Renal cortical epithelial cell (primary cell): ENCODE measurements around a stretch of chr16.

- RRBS = 21% methylated on average over 1 of the region's 23 CpGs
Observed at GRCh38 chr16:78505968-78506728, 406.7 kb downstream of the WWOX start.

GRCh38 chr16:78551112-78552158 is 452.0 kb downstream of the WWOX start:
- RRBS = no CpG with 5 or more reads among the region's 14 CpGs

GRCh38 chr16:78770321-78770971 is 671.0 kb downstream of the WWOX start:
- RRBS = no CpG with 5 or more reads among the region's 20 CpGs

DNA sequence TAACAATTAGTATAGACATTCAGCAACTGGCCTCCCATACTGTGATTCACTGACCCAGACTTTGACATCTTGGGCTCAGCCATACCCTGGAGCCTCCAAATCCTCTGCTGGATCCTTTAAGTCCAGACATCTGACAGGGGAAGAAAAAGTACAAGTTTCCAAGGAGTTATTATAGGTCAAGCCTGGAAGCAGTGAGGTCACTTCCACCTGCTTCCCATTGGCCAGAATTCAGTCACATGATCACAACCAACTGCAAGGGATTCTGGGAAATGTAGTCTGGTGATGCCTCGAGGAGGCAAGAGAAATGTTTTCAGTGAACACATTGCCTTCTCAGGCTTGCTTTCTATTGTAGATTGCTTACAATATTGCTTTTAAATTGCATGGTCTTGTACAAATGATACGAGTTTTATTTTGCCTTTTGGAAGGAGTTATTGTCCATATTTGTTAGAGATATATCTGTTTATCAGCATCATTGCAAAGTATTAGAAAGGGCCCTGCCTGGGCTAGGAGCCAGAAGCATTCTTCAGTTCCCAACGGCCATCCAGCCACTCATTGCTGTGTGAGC is 696.8 kb downstream of the WWOX start:
- RRBS = no CpG with 5 or more reads among the region's 3 CpGs

DNA sequence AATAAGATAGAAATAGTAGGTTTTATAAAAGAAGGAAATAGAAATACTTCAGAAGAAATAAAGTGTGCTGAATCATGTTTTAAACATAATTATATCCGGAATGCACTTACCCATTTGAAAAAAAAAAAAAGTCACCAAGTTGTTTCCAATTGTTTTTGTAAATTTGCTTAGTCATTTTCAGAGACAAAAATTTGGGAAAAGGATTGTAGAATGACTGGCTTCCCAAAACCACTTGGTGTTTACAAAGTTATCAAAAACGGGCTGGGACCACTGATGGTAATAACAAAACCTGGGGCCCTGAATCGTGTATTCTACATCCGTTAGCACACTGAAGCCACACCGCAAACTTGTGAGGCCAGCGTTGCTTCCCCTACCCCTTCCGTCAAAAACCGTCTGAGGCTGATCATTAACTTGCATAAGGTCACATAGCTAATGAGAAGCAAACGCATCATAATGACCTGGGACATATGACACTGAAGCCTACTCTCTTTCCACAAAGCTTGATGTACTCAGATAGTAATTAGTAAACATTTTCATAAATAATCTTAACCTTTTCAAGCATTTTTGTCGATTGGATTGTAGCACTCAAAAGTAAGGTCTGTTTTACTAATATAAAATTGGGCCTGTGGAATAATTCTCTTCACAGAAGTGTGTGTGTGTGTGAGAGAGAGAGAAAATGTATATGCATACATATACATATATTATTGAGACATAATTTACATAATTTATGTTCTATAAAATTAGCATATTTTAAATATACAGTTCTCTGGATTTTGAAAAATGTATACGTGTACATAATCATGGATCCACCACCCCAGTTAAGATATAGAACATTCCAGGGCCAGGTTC is 704.2 kb downstream of the MAF start:
- RRBS = no CpG with 5 or more reads among the region's 11 CpGs

- RRBS = no CpG with 5 or more reads among the region's 13 CpGs
Observed at GRCh38 chr16:78984858-78985408, 615.6 kb downstream of the MAF start.

DNA sequence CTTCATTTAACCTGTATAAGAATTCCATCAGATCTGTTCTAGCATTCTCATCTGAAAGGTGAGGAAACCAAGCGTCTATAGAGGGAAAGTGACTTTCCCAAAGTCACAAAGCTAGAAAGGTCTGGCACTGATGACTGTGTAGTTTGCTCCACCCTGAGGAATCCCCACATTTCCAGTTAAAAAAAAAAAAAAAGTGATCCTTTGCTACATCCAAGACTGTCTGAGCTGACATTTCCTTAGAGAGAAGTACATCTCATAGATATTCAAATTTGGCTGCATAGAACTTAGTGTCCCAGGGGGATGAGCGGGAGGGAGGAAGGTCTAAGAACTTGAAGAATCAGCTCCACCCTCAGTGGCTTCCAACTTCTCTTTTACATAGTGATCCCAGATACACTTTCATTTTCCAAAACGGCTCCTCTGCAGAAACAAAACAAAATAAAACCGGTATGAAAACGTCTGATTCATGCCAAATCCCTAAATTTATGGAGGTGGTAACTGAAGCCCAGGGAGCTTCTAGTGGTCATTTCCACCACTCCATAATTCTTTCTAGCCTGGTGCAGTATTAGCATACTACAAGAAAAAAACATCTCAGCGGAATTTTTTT is 29.5 kb downstream of the MAF start:
- RRBS = no CpG with 5 or more reads among the region's 6 CpGs

DNA sequence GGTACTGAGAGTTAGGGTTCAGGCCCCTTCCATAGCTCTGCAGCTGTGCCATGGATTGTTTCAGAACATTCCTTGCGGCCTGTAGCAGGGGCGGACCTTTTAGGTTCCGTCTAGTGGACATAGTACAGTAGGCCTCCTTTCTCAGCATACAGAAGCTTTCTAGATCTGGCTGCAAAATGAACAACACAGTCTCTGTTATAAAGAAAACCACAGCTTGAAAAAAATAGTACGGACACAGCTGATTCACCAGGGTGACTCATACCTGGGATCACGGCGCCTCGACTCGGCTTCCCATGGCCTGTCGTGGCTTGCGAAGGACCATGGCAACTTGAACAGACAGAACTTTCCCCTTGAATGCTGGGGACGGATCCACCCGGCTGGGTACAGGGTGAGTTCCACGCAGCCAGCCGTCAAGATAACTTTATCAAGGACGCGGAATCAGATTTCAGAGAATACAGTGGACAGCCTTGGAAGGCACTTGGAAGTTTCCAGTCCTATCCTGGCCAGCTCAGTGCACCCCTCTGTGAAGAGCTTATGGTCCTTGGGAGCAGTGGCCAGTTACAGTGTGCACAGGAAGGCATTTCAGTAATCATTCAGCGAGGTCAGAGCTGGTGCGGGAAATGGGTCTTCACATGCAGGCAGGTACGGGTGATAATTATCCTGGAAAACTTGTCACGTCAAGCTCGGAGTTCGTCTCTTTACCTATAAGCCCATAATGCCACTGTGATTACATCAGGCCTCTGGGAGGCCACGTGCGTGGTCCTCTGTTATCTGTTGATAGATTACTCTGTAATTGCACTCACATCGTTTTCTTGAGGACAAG is 57.9 kb upstream of the MAF start:
- RRBS = no CpG with 5 or more reads among the region's 25 CpGs

DNA sequence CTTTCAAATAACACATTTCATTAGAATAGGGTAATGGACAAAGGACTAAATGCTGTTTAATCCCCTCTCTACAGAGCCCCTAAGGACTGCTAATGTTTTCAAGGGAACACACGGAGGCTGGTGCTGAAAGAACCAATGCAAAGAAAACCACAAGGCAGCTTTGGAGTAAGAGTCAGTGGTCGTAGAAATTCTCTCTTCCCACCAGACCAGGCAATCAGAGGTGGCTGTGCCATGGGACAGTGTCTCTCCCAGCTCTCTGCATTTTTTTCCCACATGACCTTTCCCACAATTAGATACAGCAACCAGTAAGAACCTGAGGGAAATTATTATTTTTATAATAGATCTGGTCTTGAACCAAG is 445.8 kb upstream of the MAF start:
- RRBS = no CpG with 5 or more reads among the region's 2 CpGs

DNA sequence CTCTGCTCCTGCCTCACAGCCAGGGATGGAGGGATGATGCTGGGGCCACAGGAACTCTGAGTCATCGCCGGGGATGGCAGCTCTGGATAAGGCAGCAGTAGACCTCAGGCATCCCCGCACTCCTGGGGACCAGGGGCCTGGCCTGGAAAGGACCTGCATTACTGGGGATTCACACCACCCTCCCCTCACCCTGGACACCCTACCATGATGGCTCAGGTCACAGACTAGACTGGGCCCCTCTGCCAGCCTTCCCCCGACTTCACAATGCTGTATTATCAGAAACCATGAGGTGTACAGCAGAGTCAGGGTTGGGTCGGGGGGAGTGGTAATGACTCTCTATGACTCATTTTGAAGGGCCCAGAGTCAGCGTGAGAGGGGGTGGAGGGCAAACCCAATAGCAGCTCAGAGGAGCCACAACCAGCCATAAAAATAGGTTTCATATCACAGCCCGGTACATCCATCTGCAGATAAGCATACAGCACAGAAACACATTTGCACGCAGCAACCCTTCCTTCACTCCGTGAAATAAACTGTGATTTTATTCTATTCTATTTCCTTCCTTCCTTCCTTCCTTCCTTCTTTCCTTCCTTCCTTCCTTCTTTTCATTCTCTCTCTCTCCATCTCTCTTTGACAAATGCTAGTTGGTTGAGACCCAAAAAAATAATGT is 28.8 kb downstream of the DYNLRB2 start:
- RRBS = no CpG with 5 or more reads among the region's 9 CpGs

GRCh38 chr16:80900158-80901120 is 96.0 kb upstream of the CDYL2 start:
- RRBS = no CpG with 5 or more reads among the region's 19 CpGs

GRCh38 chr16:80931573-80932751 is 74.7 kb downstream of the CMC2 start:
- RRBS = 1% methylated on average over 35 of the region's 71 CpGs

DNA sequence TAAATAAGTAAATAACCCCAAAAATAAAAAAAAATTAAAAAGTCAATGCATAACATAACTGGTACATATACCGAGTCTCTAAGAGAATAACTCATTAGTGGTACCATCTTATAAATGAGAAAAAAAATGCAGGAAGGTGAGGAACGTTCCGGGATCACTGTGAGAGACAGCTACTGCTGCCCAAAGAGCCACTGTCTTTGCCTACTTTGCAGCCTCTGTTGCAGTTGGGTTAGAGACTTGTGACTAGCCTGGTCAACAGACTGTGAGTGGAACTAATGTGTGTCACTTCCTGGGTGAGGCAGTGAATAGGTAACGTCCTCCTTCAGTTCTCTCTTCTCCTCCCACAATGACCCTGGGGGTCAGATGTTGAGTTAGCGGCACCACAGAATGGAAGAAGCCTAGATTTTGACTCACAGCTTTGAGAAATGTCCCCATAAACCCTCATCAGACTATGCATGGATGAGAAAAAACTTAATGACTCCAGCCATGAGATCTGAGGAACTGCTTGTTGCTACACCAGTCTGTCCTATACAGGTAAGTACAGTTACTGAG is 5.3 kb downstream of the C16orf46 start:
- RRBS = no CpG with 5 or more reads among the region's 5 CpGs

DNA sequence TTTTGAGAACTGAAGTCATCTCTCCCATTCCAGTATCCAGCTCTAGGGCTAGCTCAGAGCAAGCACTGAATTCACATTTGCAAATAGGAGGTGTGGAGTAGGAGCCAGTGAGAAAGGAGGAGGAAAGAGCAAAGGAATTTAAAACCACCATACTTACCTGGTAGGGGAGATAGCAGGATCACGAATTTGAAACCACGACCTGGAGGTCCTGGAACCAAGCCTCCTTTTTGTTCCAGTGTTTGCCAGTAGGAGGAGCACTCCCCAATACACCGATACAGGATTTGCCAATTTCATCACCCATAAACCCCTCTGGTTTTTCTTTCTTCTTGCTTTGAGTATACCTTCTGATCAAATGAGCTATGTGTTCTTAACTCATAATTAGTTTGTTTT is 22.5 kb downstream of the BCO1 start:
- RRBS = no CpG with 5 or more reads among the region's 3 CpGs

- RRBS = no CpG with 5 or more reads among the region's 12 CpGs
Observed at GRCh38 chr16:81437702-81438230, 6.8 kb upstream of the CMIP start.

GRCh38 chr16:81455720-81456562 is 11.3 kb downstream of the CMIP start:
- RRBS = no CpG with 5 or more reads among the region's 17 CpGs

DNA sequence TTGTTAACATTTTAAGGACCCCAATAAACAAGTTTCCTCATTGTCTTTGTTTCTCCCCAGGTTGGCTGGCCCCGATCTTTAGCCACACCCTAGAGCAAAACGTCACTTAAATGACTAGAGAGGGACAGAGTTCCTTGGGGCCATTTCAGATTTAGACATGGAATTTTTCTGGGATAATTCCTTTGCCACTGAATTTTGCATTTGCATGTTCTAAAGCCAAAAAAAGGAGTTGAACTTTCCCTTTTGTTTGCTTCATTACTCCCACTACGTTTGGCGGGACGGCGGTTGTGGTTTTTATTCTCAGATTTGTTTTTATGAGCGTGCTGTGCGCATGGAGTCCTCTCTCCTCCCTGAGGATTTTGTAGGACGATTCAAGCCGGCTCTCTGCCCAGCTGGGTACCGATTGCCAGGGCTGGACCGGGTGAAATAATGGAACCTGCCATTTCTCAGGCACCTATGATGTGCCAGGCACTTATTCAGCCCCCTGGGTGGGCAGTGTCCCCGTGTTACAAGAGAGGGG is 18.6 kb downstream of the CMIP start:
- RRBS = no CpG with 5 or more reads among the region's 13 CpGs

DNA sequence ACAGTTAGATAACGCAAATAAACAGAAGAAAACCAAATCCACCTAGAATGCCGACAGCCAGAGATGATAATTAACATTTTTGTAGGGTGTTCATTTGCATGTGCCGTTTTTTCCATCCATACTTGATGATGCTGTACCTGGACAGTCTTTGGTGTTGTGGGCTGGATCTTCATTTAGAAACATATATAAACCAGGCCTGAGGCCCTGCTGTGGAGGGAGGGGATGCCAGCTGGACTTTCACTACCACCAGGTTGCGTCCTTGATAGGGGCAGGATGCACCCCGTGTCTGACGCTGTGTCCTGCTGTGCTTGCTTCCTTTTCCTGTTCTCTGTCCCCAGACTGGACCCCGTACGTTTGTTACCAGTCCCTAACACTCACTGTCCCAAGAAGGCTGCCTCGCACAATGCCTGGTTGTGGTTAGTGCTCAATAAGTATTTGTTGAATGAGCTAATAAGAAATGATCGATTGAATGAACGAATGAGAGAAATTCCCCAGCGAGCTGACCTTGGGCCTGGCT is 20.6 kb downstream of the CMIP start:
- RRBS = no CpG with 5 or more reads among the region's 12 CpGs

DNA sequence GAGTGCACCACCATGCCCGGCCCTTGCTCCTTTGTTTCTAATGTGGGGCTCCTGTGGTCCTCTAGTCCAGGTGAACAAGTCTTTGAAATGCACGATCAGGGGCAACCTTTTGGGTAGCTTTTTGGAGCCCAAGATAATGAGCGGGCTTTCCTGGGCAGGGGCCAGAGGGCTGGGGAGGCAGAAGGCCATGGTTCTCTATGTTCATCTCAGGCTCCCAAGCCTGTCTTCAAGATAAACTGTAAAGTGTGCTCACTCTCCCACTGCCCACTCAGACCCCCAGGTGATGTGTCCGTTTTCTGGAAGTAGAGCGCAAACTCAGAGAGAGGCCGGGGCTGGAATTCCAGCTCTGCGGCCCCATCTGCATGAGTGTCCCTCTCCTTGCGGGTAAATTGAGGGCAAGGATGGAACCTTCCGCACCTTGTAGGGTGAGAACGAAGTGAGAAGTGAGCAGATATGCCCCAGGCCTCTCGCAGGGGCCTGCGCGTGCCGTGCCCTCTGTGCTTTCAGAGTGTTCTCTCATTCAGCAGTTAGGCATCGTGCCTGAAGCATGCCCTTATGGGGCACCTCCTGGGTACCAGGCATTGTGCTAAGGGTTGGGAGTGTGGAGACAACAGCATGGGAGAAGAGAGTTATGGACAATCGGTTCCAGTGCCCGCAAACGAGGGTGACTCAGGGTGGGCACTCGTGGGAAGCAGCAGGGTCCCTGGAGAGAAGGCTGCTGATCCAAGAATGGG is 23.6 kb downstream of the CMIP start:
- RRBS = no CpG with 5 or more reads among the region's 19 CpGs

DNA sequence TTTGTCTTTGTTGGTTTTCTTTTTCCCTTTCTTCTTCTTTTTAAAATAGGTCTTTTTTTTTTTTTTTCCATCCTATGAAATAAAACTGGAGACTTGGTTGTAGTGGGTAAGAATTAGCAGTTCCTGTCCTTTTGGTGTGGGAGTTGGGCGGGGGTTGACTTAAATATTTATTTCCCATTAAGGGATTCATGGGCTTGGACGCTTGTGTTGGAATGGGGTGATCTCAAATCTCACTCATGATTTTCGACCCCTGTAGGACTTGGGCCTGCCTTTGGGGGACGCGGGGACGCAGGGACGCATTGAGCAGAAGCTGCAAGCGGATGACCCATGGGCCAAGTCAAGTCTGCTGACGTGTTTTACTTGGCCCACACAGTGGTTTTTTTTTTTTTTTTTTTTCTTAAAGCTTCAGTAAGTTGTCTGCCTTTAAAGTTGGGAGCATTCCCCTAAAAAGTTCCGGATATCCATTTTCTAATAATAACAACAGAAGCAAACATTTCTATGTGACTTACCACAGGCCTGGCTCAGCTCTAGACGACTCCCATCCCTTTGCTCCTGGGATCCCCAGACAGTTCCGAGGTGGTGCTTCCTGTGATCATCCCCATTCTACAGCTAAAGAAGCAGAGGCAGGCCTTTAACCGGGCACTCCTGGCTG is 29.0 kb downstream of the CMIP start:
- RRBS = no CpG with 5 or more reads among the region's 13 CpGs